Colon Carcinoma Metastatic in the Brain (tissue), 2 donors: ENCODE measurements around the genes ANKRD65, ATAD3B and CDK11B.

DNA sequence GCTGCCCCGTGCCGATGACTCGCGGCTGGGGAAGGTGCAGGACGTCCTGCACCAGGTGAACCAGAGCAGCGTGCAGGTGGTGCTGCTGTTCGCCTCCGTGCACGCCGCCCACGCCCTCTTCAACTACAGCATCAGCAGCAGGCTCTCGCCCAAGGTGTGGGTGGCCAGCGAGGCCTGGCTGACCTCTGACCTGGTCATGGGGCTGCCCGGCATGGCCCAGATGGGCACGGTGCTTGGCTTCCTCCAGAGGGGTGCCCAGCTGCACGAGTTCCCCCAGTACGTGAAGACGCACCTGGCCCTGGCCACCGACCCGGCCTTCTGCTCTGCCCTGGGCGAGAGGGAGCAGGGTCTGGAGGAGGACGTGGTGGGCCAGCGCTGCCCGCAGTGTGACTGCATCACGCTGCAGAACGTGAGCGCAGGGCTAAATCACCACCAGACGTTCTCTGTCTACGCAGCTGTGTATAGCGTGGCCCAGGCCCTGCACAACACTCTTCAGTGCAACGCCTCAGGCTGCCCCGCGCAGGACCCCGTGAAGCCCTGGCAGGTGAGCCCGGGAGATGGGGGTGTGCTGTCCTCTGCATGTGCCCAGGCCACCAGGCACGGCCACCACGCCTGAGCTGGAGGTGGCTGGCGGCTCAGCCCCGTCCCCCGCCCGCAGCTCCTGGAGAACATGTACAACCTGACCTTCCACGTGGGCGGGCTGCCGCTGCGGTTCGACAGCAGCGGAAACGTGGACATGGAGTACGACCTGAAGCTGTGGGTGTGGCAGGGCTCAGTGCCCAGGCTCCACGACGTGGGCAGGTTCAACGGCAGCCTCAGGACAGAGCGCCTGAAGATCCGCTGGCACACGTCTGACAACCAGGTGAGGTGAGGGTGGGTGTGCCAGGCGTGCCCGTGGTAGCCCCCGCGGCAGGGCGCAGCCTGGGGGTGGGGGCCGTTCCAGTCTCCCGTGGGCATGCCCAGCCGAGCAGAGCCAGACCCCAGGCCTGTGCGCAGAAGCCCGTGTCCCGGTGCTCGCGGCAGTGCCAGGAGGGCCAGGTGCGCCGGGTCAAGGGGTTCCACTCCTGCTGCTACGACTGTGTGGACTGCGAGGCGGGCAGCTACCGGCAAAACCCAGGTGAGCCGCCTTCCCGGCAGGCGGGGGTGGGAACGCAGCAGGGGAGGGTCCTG lies 1.6 kb downstream of the TAS1R3 start:
- PRO-cap, 2 experiments = no peak in any of the 2 experiments

DNA sequence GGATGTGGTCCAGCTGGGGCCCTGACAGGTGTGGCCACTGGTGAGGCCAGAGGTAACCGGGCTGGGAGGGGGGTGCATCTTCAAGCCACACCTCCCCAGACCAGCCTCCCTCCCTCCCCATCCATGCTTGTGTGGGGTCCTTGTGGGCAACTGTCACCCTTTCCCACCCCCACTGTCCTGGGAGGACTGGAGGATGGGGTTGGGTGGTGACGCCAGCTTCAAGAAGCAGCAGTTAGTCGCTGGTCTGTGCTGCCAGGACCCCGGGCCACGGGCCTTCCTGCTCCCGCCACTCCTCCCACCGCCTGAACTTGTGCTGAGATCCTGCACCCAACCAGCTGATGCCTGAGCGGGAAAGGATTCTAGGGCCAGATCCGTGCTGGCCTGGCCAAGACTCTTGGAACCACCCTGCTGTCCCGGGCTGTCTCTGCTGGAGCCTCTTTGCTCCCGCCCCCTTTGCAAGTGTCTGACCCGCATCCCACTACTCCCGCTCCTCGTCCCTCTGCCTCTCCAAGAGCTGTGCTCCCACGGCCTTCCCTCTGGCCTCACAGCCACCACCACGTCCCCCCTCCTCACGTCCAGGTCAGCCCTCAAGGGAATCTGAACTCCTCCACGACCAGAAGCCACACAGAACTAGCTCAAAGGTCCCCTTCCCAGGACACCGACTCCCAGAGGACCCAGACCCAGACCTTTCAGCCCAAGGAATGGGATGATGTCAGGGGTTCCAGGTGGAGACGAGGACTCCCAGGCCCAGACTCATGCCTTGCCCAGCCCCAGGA lies 2.9 kb upstream of the DVL1 start:
- PRO-cap, 2 experiments = no peak in any of the 2 experiments

- PRO-cap, 2 experiments = no peak in any of the 2 experiments
Measured at GRCh38 chr1:1354581-1355382, 3.6 kb downstream of the MXRA8 start.

DNA sequence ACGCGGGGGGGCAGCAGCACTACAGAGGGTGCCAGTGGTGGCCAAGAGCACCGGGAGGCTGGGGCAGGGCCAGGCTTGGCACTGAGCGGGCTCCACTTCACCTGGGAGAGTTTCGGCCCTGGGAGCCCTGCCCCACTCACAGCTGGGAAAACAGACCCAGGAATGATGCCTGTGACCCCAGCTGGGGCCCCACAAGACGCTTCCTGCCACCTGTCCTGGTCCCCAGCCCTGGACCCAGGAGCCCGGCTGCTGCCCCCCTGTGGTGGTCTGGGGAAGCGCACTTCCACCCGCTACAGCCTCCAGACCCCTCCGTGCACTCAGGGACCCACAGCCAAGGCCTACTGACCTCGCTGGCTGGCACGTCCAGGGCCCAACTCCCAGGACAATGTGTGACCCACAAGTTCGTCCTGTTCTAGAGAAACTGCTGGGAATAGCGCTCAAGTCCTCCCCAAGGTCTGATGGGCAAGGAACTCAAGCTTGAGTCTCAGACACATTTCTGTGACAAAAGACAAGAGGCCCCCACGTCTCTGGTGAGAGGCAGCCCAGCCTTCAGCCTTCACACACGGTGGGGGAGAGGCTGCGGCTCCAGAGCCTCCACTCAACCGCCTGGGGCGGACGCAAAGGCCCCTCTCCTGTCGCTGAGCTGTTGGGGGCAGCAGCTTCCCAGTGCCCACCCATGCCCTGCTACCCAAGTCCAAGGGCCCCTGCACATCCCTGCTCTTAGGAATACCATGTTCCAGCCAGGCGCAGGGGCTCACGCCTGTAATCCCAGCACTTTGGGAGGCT lies 2.8 kb downstream of the AURKAIP1 start:
- PRO-cap, 2 experiments = no peak in any of the 2 experiments

DNA sequence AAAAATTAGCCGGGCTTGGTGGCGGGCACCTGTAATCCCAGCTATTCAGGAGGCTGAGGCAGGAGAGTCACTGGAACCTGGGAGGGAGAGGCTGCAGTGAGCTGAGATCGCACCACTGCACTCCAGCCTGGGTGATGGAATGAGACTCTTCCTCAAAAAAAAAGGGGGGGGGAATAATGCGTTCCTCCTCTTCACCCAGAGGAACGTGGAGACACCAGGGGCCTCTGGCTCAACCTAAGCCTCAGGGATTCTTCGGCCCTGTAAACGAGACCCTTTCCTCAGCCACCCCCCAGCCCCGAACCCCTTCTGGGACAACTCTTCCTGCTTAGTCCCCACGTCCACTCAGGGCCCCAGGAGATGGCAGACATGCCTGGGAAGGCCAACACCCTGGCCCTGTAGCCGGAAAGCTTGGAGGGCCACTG lies 2.2 kb downstream of the AURKAIP1 start:
- PRO-cap, 2 experiments = no peak in any of the 2 experiments

GRCh38 chr1:1387681-1388610 lies 11.2 kb downstream of the CCNL2 start:
- PRO-cap, 2 experiments = no peak in any of the 2 experiments

DNA sequence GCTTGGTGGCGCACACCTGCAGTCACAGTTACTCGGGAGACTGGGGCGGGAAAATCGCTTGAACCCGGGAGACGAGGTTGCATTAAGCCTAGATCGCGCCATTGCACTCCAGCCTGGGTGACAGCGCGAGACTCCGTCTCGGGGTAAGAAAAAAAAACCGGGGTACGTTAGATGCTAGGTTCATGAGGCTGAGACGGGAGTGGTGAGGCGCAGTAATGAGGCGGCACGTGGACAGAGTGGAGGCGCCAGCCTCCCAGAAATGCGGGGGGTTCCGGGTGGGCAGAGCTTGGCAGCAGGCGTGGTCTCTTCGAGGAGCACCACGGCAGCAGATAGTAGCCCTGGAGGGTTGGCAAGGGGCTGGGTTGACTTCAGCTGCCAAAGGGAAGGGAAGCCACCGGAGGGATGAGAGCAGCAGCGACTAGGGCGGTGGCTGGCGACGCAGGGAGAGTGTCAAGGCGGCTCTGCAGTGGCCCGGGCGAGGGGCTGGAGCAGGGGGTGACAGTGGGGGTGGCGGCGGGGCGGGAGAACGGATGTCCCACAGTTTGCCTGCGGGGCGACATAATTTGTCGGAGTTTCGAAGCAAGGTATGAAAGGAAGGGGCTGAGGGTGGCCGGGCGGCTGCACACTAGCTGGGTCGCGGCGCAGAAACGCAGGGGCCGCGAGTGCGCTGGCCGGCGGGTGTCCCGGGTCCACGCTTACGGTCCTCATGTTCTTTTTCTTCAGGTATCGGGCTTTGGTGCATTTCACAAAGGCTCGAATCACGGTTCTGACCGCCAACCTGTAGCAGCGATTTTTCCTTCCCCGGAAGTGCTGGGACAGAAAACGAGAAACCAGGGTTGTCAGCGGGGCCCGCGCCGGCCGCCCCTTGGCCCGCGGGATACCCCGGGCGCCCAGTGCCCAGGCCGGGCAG lies 628 bp downstream of the MRPL20 start:
- PRO-cap, 2 experiments = no peak in any of the 2 experiments

- PRO-cap, 2 experiments = peak in 1 of 2 experiments; most common plus-strand start chr1:1420172 (in 1)
Measured at GRCh38 chr1:1419789-1420934, 914 bp downstream of the ANKRD65 start.

DNA sequence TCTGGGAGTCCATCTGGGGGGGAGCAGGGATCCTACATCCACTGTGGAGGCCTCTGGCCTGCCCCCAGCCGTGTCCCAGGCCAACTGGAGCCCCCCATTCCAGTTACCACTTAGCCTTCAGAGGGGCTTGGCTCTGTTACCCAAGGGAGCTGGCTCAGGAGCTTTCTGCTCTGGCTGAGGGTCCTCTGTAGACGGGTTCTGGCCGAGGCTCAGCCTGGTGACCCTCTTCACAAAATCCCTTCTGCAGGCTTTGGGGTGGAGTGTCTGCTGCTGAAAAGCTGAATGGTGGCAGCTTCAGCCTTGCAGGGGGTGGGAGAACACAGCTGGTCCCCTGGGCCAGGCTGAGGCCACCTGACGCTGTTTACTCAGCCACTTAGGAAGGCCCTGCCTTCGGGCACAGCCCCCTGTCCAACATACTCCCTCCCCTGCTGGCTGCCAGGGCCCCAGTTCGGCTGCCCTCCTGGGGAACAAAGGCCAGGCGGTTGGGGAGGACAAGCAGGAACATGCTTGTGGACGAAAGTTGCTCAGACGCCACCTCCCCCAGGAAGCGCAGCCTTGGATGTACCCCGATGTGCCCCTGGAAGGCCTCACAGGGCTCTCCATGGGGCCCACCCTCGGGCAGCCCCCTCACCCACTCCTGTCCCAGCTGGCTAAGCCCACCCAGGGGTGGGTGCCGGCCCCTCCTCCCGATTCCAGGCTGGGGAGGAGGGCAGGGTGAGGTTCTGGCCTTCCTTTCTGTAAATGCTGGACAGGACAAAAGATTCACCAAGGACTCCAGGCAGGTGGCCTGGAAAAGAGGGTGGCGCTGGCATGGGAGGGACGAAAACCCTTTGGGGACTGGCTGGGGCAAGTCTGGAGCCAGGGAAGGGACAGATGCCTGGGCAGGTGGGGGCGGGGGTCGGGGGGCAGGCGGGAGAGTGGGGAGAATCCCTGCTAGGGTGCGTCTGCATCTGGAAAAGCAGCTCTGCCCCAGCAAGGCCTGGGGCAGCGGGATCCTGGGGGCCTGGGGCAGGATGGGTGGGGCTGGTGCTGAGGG lies at the start of gene ANKRD65:
Gene ANKRD65 (minus strand): TSS at position 284 of the 1,036 bp plus-strand sequence.
- PRO-cap, 2 experiments = no peak in any of the 2 experiments

GRCh38 chr1:1422632-1423121 lies 1.6 kb upstream of the ANKRD65 start:
- PRO-cap, 2 experiments = no peak in any of the 2 experiments

- PRO-cap, 2 experiments = peak in 2 of 2 experiments; most common plus-strand start chr1:1471765 (in 2); most common minus-strand start chr1:1471662 (in 1)
Measured at GRCh38 chr1:1471371-1472599, at the start of gene ATAD3B. TSS of gene ATAD3B (plus strand) at chr1:1471765.

DNA sequence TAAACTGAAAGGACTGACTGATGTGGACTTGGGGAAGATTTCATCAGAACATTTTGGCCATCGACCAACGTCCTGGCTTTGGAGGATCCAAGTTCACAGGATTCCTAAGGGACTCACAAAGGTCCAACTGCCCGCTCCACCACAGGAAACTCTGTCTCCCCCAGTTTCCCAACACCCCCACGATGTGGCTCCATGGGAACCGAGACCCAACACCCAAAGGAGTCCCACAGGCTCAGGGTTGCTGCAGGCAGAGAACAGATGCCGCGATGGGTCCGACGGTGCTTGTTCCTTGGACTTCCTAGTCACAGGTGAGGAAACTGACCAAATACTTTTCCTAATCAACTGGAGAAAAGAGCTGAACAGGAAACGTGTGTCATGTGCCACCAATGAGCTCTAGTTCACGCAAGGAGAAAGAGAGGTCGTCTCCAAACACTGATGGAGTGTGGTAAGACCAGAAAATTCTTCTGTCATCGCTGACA lies 9.2 kb downstream of the SSU72 start:
- PRO-cap, 2 experiments = no peak in any of the 2 experiments

GRCh38 chr1:1629367-1629875 lies 2.6 kb upstream of the MMP23B start:
- PRO-cap, 2 experiments = no peak in any of the 2 experiments

DNA sequence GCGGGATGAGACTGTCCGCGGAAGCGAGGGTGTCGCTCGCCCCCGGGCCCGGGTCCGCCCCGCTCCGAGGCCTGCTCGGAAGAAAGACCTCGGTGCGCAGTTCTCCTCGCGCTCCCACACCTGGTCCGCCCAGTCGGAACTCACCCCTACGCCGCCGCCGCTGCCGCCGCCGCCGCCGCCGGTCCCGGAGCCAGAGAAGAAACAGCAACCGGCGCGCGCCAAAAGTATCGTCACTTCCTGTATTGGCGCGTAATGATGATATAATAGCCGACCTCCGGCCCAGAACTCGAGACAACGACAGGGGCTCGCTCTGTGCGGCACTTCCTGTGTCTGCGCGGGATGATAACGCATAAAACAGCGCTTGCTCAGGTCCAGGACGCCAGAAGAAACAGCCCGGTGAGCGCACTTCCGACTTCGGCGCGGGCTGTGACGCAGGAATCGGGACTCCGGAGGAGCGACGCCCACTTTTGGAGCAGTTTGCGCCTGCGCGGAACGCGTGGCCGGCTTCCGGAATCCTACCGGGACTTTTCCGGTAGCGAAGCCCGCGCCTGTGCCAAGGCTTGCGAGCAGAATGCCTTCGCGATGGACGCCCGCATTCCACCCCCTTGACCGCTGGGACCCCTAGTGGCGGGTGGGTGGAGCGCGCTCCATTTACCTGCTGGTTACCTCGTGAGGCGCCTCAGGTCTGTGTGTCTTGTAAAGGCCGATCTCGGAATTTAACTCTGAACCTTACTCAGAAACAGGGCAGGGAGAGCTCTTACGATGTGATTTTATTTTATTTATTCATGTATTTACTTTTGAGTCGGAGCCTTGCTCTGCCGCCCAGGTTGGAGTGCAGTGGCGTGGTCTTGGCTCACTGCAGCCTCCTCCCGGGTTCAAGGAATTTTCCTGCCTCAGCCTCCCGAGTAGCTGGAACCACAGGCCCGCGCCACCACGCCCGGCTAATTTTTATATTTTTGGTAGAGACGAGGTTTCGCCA lies at the start of gene CDK11B:
Gene CDK11B (minus strand): TSS at position 235 of the 979 bp plus-strand sequence.
- PRO-cap, 2 experiments = peak in 2 of 2 experiments; most common plus-strand start position 382 of the sequence (in 2); most common minus-strand start position 203 of the sequence (in 1)

- PRO-cap, 2 experiments = no peak in any of the 2 experiments
Measured at GRCh38 chr1:1785096-1786502, 7.3 kb upstream of the NADK start.

DNA sequence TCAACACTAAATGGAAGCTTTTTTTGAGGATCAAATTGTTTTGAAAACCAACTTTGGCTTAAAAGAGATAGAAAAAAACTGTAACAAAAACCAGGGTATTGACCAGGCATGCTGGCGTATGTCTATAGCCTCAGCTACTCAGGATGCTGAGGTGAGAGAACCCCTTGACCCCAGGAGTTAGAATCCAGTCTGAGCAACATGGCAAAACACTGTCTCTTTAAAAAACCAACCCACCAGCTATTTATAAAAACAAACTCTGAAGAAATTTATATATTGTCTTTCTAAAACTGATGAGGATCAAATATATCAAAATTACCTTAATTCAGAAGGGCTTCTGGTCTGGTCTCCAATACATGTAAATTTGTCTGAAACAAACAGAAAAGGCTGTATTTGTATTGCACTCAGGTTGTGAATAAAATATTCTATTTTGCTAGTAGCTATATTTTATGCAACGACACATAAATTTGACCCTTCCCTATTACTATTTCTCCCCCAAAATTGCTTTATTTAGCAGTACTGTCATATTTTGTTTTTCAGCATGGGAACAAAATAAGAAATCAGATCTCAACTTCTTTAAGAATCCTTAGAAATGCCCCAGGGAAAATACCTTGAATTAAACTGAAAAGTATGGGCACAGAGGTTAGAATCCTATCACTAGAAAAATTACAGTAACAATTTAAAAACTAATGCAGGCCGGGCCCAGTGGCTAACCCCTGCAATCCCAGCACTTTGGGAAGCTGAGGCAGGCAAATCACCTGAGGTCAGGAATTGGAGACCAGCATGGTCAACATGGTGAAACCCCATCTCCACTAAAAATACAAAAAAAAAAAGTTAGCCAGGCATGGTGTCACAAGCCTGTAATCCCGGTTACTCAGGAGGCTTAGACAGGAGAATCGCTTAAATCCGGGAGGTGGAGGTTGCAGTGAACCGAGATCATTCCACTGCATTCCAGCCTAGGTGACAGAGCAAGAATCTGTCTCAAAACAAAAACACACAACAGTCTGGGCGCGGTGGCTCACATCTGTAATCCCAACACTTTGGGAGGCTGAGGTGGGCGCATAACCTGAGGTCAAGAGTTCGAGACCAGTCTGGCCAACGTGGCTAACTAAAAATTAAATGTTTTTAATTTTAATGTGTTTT lies 51.6 kb downstream of the GNB1 start:
- PRO-cap, 2 experiments = no peak in any of the 2 experiments

- PRO-cap, 2 experiments = no peak in any of the 2 experiments
Measured at GRCh38 chr1:1840379-1840987, 50.4 kb downstream of the GNB1 start.

DNA sequence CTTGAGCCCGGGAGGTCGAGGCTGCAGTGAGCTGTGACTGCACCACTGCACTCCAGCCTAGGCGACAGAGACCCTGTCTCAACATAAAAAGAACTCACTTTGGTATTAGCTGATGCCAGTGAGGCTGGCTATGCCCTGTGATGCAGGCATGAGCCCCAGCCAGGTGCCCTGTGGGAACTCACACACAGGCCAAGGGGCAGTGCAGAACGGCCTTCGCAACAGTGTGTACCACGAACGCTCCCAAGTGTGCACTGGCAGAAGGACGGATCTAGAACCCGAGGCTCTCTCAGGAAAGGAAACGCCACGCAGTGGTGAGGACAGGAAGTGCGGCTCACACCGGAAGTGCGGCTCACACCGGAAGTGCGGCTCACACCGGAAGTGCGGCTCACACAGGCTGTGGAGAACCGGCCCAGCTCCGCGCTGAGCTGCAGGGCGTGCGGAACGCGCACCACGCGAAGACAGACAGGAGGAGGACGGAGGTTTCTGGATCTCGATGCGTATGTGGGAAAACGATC lies 35.7 kb upstream of the TMEM52 start:
- PRO-cap, 2 experiments = no peak in any of the 2 experiments

DNA sequence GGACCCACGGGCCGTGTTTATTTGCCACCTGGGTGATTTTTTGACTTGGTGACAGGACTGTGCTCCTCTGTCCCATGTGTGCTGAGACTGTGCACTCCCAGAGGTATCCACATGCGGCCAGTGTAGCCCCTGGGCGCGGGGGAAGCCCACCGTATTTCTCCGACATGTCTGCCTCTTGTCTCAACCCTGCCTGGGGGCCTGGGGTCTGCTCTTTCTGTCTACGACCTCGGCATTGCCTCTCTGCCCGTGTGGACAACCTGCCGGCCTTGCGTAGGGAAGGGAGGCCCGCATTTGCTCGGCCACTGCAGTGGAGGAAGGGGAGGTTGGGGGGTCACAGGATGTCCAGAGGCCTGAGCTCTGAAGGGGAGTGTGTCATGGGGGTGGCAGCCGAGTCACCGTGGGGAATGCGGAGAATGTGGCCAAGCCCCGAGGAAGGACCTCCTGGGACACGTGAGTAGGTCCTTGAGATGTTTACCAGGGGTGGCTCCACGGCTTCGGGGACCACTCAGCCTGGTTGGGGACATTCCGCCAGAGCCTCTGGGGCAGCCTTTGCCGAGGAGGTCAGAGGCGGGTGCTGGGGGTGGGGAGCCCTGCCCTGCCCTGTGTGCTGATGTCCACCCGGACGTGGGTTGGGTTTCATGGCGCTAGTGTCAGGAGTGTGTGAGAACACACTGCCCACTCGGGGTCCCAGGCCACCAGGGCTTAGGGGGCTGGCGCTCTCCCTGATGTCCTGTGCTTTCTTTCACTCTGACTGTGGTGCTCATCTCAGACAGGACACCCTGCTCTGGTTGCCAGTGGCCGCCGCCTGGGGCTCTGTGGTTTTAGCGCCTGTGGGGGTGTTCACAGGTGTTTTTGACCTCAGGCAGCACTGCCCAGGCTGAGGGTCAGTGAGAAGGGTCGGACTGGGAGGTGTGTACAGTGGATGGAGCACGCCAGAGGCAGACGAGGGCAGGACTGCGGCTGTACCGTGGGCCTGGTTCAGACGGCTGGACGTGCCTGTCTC lies 11.2 kb downstream of the PRKCZ start:
- PRO-cap, 2 experiments = no peak in any of the 2 experiments

DNA sequence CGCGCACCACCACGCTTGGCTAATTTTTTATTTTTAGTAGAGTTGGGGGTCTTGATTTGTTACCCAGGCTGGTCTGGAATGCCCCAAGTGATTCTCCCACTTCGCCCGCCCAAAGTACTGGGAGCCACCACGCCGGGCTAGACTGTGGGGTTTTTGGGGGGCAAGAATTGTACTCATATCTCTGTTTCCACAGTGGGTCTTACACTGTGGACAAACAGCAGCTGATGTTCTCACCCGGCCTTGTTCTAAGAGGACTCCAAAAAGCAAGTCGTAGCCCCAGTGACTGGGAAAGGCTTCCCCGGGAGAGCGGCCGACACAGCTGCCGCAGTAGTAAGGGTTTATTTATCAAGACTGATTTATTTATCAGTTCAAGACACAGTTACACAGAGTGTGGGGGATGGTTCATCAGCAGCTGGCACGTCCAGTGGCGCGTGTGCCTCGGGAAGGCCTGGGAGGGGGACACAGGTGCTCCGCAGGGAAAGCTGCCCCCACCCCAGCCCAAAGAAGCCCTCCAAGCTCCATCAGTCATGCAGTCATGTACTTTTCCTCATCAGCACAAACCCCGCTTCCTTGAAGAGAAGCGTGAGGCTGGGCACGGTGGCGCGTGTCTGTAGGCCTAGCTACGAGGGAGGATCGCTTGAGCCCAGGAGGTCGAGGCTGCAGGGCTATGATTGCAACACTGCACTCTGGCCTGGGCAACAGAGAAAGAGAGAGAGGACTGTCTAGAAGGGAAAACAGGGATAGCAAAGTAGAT lies 53.0 kb downstream of the PRKCZ start:
- PRO-cap, 2 experiments = no peak in any of the 2 experiments